ENCODE measurements around the genes LUM and BTG1.

GRCh38 chr12:90953657-90954319 is 1.2 kb downstream of the CCER1 start:
- CAGE, long polyA plus RNA, result no peak
- RRBS, result no CpG with 5 or more reads among the region's 37 CpGs

- CAGE, long polyA plus RNA, result no peak
- RRBS, result no CpG with 5 or more reads among the region's 3 CpGs
Measured at GRCh38 chr12:90980028-90980333, 24.8 kb downstream of the EPYC start.

DNA sequence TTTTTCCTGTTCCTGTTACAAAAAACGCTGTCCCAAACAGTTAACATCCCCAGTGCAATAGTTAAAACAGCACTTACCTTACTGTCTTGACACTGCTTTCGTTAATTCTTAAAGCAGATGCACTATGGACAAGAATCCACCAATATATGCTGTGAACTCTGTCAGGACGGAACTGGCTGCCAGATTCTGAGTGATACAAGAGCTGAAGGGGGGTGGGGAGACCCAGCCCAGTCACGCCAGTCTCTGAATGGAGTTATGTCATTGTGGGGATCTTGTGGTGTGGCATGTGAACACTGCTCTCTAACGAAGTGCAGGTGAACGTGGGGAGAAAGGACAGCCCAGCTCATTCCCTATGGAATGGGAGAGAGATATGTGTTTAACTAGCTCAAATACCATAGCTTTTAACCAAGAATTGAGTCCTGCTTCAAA is at the start of gene LUM:
TSS of gene LUM (minus strand) at position 174 of the 429 bp plus-strand sequence.
- CAGE, long polyA plus RNA, result start-site peak on the minus strand centred at position 225 of the sequence, 259 bp wide, 5,637 and 4,401 reads in 2 replicates
- RRBS, result no CpG with 5 or more reads among the region's 6 CpGs

DNA sequence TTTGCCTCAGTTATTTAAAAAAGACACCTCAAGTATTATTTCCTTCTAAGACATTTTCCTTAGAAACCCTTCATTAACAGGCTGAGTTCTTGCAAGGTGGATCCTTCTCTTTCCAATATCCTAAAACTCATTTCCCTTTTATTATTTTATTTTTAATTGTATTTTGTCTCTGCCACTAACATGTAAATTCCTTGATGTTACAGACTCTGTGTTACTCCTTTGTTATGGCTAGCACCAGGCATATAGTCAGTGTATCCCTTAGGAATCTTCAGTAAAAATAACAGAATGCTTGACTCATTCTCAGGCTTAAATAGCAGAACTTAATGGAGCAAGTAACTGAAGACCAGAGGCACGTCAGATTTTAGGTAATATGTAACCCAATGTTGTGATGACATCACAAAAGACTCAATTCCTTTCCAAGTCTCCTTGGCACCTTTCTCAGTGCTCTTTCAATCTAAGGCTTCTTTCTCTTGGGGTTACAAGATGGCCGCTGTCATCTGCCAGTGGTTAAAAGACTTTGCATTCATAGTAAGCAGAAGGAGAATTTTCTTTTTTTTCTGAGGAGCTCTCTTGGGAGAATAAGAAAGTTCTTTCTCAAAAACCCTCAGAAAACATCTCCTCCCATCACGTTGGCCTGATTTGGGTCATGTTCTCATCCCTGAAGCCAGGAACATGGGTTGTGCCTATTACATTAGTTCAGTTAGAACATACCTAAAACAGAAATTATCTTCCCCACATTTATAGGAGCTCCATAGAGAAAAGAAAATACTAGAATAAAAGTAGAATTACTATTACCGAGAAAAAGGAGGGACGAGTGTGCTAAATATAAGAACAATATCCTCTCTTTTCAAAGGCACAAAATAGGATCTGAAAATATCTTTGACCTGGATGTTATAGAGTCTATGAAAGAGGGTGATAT is 33.4 kb upstream of the DCN start:
- CAGE, long polyA plus RNA, result no peak
- RRBS, result no CpG with 5 or more reads among the region's 5 CpGs

DNA sequence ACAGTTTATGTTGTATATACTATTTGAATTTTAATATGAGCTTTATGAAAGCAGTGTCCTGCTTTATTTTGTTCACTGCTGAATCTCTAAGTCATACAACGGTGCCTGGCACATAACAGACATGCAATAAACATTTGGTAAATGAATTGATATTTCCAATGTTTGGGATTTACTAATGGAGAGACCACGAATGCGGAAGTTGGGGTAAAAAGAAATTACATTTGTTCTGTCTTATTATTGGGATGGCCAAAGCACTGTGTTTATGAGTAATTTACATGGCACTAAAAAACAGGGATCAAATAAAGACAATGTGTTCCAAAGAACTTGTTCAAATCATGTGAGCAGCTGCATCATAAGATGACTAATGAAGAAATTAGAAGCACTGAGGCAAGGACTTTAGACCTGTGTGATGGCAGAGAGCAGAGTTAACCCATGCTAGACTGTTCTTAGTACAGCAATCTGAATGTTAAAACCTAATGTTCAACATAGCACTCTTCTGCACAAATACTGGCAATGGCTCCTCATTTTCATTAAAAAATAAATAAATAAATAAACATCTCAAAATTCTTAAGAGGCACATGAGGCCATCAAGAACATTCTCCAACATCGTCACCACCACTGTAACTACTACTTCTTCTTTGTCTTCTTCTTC is 34.2 kb upstream of the DCN start:
- CAGE, long polyA plus RNA, result no peak
- RRBS, result no CpG with 5 or more reads among the region's 4 CpGs

GRCh38 chr12:91241595-91242017 is 59.0 kb upstream of the DCN start:
- CAGE, long polyA plus RNA, result no peak
- RRBS, result no CpG with 5 or more reads among the region's 1 CpG

DNA sequence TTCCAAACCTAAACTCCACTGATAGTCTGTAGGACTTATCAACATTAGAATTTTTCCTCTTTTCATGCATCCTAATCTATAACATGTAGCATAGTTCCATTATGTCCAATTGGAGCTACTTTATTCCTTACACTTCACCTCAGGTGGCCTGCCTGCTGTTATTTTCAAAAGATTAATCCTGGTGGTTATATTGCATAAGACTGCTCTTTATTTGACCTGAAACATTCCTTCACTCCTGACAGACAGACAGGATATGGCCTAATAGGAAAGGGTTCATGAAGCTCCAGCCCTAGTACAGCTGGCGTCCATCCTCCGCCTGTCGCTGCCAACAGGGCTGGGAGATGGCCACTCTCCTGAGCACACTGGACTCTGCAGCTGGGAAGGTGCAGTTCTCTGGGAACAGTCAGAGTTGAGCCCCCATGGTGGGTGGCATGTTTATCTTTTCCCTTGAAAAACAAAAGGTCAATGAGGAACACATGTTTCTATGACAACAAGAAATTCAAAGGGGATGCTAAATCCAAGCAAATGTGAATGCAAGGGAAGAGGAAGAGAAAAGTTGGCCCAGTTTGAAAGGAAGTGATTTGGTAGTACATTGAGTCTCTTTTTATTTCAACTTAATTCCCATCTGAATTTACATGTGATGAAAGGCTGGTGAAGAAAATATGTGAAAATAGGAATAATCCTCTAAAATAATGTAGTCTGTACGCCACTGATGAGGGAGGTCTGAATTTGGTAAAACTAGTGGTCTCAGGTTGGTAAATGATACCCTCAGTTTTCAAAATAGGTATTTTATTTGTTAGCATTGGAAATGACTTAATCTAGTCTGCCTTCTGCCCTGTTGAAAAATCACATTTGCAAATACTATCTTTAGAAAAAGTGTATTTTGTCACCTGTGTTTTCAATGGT is 89.9 kb upstream of the DCN start:
- CAGE, long polyA plus RNA, result no peak
- RRBS, result no CpG with 5 or more reads among the region's 4 CpGs

GRCh38 chr12:91552046-91552513 is 369.5 kb upstream of the DCN start:
- CAGE, long polyA plus RNA, result no peak
- RRBS, result no CpG with 5 or more reads among the region's 9 CpGs

- CAGE, long polyA plus RNA, result no peak
- RRBS, result no CpG with 5 or more reads among the region's 6 CpGs
Measured at GRCh38 chr12:91870847-91871449, 274.7 kb downstream of the BTG1 start.

GRCh38 chr12:91877841-91878238 is 267.8 kb downstream of the BTG1 start:
- CAGE, long polyA plus RNA, result no peak
- RRBS, result no CpG with 5 or more reads among the region's 2 CpGs

DNA sequence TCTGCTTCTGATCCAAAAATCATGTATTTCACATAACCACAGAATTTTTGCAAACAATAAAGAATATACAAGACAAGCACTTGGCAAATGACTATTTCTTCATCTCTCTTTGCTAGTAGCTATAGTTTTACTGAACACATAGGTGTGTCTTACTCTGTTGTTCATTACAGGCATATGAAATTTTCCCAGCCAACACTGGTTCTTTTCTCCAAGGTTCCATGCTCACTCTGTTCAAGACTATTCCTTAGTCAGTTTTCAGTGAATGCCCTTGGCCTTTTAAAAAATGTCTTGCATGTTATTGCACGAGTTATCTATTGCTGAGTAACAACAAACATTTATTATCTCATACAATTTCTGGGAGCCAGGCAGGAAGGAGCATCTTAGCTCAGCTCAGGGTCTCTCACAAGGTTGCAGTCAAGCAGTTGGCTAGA is 223.6 kb downstream of the BTG1 start:
- CAGE, long polyA plus RNA, result no peak
- RRBS, result no CpG with 5 or more reads among the region's 1 CpG

GRCh38 chr12:92097214-92097947 is 48.3 kb downstream of the BTG1 start:
- CAGE, long polyA plus RNA, result no peak
- RRBS, result no CpG with 5 or more reads among the region's 3 CpGs

DNA sequence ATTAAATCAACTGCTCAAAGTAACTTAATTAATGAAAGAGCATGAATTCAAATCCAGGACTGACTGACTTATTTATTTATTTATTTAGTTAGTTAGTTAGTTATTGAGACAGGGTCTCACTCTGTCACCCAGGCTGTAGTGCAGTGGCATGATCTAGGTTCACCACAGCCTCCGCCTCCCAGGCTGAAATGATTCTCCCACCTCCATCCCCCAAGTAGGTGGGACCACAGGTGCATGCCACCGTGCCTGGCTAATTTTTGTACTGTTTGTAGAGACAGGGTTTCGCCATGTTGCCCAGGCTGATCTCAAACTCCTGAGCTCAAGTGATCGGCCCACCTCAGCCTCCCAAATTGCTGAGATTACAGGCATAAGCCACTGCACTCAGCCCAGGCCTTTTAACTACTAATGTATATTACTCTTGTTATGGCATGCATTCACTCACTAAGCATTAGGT is 36.0 kb downstream of the BTG1 start:
- CAGE, long polyA plus RNA, result no peak
- RRBS, result no CpG with 5 or more reads among the region's 4 CpGs

DNA sequence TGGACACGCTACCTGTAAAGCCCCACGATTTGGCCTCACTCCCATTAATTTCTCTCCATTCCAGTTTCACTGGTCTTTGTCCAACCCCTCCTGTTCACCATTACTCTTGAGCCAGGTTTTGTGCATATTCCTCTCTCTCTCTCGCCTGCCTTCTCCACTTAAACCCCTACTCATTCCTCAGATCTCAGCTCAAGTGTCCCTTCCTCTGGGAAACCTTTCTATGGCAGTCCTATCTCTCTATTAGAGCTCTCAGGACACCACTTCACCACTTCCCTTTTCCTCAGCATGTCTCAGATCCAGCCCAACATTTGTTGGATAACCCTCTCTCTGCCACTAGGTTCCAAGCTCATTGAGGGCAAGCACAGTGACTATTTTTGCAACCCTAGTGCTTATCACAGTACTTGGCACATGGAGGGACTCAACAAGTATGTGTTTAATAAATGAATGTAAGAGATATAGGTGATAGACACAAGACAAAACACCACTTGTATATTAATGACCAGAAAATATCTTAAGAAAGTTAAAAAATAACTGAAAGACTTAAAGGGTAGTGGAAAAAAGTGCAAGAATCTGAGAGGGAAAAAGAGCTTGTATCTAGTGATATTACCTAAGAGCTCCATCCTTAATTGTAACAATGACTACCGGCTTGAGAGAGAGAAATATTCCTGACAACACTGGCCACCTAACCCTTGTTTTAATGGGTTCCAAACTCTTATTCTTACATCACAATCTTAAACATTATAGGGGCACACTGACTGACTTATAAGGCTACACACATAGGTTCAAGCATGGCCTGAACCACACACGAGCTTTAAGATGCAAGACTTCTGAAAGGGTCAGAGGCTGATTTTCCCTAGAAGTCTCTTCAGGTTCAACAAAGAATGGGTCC is 9.0 kb downstream of the BTG1 start:
- CAGE, long polyA plus RNA, result no peak
- RRBS, result no CpG with 5 or more reads among the region's 5 CpGs

GRCh38 chr12:92139436-92140441 is 5.9 kb downstream of the BTG1 start:
- CAGE, long polyA plus RNA, result no peak
- RRBS, result no CpG with 5 or more reads among the region's 5 CpGs

GRCh38 chr12:92141506-92142244 is 4.0 kb downstream of the BTG1 start:
- CAGE, long polyA plus RNA, result no peak
- RRBS, result no CpG with 5 or more reads among the region's 5 CpGs

GRCh38 chr12:92143718-92144213 is 1.9 kb downstream of the BTG1 start:
- CAGE, long polyA plus RNA, result no peak
- RRBS, result no CpG with 5 or more reads among the region's 4 CpGs

GRCh38 chr12:92145481-92145936 is at the start of gene BTG1:
TSS of gene BTG1 (minus strand) at chr12:92145846.
- CAGE, long polyA plus RNA, result start-site peak on the minus strand at chr12:92145844-92145851, 131 and 150 reads in 2 replicates
- RRBS, result under 1% methylated on average over 15 of the region's 45 CpGs

DNA sequence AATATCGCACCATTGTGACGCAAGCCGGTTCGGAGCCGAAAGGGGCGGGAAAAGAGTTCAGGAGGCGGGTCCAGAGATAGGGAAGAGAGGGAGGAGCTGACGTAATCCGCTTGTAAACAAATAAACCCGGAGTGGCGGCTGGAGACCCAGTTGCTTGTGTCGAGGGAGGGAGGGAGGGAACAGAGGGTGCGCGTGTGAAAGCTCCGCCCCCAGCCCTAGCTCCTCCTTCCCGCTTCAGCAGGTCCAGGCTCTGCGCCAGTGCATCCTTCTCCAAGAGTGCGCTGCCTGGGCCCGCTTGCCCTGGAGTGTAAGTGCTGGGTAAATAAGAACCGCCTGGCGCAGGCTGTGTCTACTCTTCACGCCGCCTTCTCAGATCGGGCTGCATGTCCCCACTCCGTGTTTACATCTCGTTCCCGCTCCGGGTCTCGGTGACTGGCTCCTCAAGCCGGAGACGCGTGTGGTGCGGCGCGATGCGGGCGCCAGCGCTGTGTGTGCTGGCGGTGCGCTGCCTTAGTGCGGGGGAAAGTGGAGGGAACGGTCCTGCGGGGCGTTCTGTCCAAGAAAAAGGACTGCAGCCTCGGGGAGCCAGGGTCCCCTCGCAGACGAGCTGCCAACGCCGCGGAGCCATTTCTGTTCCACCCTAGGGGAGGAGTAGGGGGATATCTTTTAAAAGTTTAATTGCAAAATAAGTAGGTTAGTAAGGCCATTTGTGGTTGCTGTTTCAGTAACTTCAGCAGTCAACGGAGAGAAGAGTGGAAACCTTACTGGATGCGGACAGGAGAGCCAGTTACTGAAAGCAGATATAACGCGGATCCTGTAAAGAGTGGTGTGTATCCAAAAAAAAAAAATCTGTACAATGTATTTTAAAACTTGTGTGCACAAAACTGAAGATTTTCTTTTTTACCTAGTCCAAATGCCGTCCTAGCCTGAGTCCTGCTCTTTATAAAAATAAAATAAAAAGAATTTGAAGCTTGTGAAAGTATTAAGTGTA is 586 bp upstream of the BTG1 start:
- CAGE, long polyA plus RNA, result no peak
- RRBS, result 1% methylated on average over 7 of the region's 55 CpGs

DNA sequence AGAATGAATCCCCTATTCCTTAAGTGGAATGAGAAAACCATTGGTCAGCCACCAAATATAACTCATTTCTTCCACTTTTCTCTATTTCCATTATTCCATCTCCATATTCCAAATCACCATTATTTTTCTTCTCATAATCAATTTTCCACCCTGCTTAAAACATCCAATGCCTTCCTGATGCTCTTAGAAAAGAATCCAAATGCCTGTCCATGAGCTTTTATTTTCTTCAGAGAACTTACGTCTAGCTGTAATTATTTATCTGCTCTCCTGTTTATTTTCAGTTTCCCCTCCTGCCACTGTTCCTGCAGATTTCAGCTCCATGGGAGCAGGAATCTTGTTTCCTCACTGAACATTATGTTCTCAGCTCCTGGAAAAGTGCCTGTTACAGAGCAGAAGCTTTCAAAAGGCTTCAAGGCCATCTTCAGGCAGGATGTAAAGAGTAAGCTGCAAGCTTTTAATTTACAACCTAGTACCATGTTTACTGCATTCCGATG is 98.3 kb upstream of the BTG1 start:
- CAGE, long polyA plus RNA, result no peak
- RRBS, result no CpG with 5 or more reads among the region's 2 CpGs

Measured in BJ (cell line).